ENCODE measurements around a stretch of chr14.

DNA sequence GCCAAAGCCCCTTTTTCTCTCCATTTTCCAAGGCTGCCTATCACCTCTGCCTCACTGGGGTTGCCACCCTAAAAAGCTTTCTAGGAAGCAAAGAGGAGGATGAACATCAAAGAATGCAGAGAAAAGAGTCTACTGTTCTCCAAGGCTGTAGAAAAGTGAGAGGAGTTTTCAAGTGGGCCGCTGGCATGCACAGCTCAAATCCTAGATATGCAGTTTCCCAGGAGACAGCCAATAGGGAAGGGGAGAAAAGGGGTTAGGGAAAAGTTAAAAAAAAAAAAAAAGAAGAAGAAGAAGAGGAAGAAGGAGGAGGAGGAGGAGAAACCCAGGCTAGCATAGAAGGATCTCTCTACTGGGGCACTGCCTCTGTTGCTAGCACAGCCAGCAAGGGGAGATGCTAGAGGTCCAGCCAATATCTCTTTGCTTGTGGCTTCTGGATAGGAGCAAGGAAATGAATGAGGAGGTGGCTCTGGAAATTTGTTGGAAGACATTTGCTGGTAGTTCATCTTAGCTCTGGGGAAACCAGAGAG is 737 bp downstream of the BATF start:
- PRO-cap: unidirectional peak, minus-strand start at position 157 of the sequence; unidirectional peak, minus-strand start at position 359 of the sequence

DNA sequence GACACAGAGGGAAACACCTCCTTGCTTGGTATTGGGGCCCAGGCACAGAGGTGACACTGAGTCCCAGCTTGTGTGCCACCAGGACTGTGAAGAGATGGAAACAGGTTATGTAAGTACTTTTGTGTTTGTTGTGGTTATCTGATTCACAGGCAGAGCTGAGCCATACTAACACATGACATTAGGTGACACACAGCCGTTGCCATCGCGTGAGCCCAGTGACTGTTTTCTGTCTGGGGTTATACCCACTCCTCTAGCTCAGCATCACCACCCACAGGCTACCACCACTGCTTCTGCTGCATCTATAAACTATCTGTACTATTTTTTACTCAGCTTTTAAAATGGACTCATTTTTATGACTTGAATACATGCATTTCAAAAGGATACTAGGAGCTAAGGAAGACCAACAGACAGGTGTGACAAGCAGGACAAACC is 12.0 kb upstream of the FLVCR2 start:
- PRO-cap: unidirectional peak, minus-strand start at position 94 of the sequence

DNA sequence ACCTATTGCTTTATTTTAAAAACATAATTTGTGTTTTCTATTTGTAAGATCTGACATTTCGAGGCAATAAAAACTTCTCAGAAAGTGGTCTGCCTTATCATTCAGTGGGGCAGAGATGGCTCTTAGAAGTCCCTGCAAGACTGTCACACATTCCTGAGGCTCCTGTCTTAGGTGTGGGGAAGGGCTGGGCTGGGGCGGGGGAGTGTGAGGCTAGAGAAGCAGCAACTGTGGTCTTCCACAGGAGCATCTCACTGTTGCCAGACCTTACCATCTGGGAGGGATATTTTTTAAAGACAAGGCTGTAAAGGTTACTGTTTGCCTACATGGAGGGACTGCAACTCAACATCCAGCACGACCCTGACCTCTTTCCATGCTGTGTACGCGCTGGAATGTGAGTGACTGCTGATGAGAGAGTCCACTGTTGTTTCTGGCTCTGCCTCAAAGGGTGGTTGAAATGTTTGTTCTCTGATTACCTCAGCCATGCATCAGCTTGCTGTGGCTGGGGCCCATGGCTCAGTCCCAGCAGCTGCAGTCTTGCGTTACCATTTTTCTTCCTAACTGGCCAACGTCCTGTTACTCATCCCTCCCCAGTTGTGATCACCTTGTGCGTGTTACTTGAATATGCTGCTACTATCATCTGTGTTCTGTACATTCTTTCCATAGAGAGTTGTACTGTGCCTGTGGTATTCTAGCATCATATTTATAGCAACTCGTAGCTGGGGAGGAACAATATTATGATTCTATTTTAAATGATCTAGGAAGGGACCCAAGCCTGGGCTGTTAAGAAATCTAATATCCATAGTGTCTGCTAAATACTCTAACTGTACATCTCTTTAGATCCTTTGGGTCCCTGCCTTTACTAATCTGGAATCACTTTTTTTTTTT is 12.3 kb downstream of the ERG28 start:
- PRO-cap: no peak

- PRO-cap: no peak
These were observed 50.8 kb downstream of the TTLL5 start for GRCh38 chr14:75711526-75712573.

DNA sequence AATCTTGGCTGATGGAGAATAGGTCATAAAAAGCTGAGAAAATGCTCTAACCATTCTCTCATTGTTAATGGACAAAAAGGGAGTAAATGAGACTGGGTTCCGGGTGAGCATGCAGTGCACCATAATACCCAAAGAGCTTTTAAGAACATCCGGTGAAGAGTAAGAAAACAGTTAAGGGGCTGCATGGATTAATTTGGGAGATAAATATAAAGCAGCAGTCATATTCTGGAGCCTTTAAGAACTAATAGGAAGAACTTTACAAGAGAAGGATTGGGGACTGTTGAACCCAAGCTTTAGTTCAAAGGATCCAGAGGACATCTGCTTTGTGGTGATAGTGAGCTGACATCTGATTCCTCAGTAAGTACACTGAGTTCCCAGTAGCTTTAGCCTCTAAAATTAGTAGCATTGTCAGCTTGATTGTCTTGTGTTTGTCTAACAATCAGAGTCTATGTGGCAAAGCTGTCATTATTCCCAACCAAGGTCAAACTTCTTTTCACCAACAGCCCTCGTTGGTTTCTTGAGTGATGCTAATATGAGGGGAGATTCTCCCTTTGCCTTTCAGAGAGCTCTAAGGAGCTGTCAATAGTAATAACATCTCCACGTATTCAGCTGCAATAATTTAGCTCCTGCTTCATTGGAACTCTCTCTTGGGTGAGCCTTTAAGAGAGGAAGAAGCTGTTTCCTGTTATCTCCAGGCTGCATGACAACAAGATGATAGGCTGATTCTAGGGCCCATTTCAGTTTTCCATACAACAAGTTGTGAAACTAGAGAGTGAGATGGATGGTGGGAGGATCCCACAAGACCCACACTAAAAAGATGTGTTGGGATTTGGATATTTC is 46.8 kb downstream of the TGFB3 start:
- PRO-cap: no peak

GRCh38 chr14:75941257-75941510 is 40.6 kb downstream of the TGFB3 start:
- PRO-cap: no peak

DNA sequence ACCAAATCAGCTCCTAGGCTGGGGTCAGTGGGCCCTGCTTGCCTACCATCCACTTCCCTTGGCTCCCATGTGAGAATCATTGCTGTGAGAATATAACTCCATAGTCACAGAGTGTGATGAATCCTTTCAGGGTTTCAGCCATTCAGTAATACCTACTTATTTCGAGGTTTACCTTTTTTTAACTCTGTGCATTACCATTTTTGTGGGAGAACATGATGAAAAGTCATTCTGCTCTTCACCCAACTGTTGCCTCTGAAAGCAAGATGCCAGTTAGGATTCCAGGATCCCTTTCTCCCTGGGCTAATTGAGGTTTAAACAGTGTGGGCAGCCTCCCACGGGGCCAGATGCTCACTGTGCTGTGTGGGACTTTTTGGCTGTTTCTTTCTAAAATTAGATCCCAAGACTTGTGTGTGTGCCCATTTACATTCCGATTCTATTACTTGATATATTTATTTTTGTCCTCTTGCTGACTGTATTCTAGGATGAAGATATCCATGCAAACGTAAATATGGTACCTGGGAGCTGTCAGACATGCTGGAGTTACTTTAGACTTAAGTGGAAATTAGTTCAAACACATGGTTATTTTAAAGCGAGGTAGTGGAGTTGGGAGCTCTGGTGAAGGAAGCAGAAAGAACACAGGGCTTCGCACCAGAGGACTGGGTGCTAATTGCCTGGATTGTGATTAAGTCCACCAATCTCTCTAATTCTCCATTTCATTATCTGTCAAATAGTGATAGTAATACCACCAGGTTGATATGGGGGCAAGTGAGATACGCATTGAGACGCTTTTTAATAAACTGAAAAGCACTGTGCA is 6.2 kb downstream of the IFT43 start:
- PRO-cap: no peak

DNA sequence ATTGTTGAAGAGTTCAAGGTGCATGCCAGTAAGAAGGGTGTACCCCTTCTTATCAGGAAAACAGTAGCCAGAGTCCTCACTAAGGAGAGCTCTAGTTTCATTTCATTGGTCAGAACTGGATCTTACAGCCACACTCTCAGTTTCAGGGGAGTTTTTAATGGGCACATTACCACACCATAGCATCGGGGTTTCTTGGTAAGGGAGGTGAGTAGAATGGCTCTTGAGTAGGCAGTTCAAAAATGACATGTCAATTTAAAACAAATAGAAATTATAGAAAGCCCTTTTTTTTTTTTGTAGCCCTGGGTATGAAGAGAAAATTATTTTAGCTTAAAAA is 8.2 kb downstream of the IFT43 start:
- PRO-cap: no peak

GRCh38 chr14:76083808-76084531 is 67.8 kb upstream of the GPATCH2L start:
- PRO-cap: no peak

DNA sequence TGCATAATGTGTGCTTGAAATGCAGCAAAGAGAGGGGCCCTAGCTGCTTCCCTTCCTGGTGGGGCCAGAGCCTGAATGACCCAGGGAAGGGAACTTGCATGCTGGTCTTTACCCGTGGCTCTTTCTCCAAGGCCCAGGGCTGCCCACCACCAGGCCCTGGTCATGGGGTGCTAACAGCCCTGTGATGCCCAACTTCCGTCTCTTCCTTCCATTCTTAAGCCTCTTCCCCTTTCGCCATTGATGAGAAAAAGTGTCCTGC is 49.9 kb upstream of the GPATCH2L start:
- PRO-cap: no peak

DNA sequence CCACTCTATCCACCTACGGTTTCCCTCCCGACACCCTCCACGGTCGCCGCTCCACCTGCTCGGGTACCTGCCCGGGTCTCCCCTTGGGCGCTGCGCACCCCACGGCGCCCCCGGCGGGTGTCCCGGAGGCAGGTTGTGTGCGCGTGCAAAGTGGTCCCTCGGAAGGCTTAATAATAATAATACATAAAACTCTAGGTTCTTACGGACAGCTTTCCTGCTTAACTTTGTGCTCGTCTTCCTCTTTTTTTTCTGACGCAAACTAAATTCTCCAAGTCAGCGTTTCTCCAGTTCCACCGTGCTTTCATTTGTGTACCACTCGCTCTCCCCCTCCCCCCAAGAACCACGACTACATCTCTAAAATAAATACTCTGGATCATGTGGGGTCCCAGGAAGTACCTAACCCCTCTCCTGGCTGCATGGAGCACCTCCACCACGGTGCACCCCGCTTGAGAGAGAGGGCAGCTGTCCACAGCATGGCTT is 1.4 kb downstream of the ESRRB start:
- PRO-cap: no peak

- PRO-cap: no peak
These were observed 8.5 kb downstream of the VASH1 start for GRCh38 chr14:76769645-76770262.

DNA sequence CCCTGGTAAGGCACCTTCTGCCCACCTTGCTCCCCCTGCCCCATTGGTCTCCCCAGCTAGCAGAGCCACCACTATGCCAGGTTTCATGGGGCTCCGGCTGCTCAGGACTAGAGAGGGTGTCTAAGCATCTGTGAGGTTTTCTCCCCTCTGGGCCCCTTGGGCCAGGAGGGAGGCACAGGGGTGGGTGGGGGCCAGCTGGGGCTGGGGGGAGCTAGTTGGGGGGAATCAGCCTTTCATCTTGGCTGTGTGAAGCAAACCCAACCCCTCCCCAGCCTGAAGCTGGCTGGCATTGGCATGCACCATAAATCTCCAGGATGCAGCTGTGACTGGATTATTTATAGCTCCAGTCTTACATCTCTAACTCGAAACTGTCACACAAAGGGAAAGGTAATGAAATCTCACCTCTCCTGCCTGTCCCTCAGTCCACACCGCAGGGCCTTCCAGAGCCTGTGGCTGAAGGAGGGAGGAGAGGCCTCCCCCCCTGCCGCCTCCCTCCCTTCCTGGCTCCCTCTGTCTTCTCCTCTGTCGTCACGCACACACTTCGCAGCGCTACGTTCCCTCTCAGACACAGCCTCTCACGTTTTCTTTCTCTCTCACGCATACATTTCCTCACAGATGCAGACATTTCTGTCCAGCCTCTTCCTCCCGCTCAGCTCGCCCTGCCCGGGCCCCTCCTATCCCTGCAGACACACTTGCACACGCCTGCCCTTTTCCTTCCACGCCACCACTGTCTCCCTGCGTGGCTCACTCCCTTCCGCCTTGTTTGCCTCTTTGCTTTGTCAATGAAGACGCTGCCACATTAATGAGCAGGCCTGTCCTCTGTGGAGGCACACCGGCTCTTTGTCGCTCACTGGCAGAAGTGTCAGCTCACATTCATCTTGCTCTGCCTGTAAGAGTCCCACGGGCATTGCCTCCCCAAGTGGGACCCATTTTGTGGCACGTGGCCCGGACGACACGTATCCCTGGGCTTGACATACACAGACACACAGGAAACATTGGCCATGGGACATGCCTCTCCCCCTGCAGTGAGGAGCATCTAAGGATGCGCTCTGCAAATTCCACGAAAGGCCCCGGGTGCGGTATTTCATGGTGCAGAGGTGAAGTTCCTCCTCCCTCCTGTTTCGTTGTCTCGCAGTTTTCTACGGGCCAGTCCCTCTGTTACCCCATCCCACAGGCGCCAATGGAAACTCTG is 28.0 kb downstream of the IRF2BPL start:
- PRO-cap: no peak

DNA sequence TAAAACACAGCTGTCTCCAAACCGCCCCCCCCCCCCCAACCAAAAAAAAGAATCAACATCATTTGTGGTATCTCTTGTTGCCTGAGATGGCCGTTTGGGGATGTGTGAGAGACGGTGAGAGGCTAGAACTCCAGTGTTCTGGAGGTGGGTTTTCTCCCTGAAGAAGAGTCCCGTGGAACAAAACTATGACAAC is 3.7 kb upstream of the IRF2BPL start:
- PRO-cap: no peak

GRCh38 chr14:77033259-77033740 is 4.8 kb upstream of the IRF2BPL start:
- PRO-cap: bidirectional peak, plus-strand start at chr14:77033456, minus-strand start at chr14:77033183; bidirectional peak, plus-strand start at chr14:77033502, minus-strand start at chr14:77033555; bidirectional peak, plus-strand start at chr14:77033675, minus-strand start at chr14:77033669

DNA sequence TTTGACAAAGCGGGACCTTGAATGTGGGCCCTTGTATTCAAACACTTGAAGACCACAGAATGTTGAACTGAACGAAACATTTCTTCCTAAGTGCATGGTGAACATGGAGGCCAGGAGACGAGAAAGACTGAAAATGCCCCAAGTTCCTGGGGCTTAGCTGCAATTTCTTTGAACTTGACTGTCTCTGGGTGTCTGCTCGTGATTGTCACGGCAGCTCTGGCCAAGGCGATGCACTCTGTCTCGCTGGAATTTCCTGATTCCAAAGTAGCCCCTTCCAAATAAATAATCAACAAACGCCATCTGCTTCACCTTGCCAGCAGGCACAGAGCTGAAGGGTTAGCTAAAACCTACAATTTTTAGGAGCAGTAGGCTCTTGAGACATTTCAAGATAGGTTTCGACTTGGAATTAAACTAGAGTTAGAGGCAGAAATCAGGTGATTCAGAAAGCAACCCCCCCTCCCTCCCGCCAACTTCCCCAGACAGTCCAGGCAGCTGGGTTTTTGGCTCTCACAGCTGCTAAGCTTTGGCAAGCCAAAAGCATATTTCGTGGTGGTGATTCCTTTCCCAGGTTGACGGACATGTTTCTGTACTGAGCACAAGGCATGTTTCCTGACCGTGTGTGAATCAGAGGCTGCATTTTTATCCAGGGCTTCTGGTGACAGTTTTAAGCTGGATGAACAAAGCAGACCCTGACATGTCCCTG is 13.5 kb upstream of the IRF2BPL start:
- PRO-cap: no peak

- PRO-cap: no peak
These were observed 22.7 kb upstream of the IRF2BPL start for GRCh38 chr14:77051128-77051688.

DNA sequence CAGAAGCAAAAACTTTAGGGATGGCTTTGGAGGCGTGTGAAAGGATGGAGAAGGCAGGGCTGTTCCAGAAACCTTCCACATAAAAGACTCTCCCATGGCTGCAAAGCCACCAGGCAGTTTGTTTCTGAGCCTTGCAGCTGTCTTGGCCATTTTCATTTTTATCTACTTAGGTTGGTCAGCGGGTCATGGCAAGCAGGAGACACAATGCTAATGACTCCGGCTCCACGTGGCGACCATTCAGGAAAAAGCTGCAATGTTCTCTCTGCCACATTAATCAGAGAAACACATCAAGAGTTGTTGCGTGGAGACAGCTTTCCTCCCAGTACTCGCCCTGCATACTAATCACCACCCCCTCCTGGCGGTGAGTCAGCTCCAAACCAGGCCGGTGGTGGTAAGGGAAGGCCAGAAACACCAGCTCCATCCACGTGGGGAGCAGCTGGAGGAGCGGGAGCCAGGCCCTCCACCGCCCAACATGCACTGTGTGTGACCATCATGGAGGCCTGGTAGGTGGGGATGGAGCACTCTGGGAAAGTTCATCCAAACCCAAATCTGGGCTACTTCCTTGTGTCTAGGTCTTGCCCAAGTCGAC is 31.0 kb upstream of the IRF2BPL start:
- PRO-cap: no peak

- PRO-cap: no peak
These were observed 17.0 kb upstream of the CIPC start for GRCh38 chr14:77081072-77081520.

- PRO-cap: no peak
These were observed 11.7 kb upstream of the CIPC start for GRCh38 chr14:77086312-77086784.